Epidermal melanocyte (primary cell): ENCODE measurements around a stretch of chr9.

DNA sequence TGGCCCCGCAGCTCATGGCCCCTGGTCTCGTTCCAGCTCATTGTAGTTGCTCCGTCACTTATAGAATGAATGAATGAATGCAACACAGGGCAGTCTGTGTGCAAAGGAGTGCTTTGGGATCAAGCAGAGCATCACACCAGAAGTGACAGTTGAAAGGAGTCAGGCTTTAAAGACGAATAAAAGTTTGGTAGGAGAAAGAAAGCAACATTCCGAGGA is 938 bp downstream of the ZNF483 start:
- RRBS = no CpG with 5 or more reads among the region's 5 CpGs

DNA sequence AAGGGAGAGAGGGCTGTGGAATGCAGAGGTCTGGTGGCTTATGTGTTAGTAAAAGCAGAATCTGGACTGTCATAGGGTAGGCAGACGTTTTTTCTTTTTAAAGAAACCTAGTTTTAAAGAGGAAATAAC is 1.2 kb downstream of the GNG10 start:
- RRBS = no CpG with 5 or more reads among the region's 1 CpG

- RRBS = no CpG with 5 or more reads among the region's 7 CpGs
Measured at GRCh38 chr9:111662900-111663753, 1.7 kb downstream of the GNG10 start.

GRCh38 chr9:111857437-111857987 is 39.1 kb upstream of the UGCG start:
- RRBS = no CpG with 5 or more reads among the region's 4 CpGs

DNA sequence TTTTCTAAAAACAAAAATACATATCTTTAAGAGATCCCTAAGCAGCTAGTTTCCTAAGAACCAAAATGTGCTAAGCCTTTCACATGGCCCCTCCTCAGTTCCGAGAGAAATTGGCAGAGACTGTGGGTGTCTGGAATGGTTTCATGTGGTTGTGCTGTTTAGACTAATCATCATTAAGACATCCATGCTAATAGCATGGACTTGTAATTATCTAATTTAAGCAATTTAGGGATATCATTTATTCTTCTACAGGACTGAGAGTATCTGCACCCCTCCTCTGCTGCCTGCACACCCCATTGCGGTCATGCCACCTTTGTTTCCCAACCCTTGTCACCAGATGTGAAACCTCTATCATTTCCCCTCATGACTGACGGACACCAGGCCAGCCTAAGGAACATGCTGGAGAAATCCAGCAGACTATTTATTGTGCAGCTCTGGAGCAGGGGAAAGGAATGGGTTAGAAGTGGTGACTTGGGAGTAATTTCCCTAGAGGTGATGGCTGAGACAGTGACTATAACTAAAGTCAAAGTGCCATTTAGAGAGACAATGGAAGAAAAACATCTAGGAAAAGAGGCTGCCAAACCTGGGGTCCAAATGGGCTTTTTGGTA is 40.6 kb downstream of the UGCG start:
- RRBS = no CpG with 5 or more reads among the region's 3 CpGs

DNA sequence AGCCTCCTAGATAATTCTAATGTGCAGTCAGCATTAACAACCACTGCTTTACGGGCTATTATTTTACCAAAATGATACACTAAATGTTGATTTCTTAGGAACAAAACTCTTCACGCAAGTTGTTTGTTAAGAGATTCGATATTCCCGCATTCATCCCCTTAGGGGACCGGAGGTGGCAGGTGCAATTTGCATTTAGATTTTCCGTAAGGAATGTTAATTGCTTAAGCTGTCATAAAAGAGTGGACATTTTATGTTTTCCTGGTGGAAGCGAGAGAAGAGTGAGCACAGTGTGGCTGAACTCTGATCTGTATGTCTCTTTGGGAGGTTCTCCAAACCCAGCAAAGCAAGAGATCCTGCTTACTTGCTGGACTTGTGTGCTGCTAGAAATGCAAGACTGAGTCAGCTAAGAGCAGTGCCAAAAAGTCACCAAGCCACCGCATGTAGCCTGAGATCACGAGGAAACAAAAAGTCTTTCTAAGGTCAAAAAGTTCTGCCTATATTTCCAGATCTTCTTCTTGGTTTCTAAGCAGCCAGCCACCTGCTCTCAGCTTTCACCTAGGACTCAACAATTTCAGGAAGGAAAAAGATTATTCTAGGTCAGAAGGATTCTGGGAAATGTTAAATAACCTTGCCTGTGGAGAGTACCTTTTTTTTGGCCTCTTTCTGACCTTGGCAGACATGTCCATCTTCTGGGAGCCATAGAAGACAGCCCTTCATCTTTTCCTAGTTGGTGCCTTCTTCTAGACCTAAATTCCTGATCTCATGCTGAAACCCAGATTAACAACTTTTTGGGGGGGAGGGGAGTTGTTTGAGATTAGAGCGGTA is 77.8 kb downstream of the UGCG start:
- RRBS = no CpG with 5 or more reads among the region's 10 CpGs

DNA sequence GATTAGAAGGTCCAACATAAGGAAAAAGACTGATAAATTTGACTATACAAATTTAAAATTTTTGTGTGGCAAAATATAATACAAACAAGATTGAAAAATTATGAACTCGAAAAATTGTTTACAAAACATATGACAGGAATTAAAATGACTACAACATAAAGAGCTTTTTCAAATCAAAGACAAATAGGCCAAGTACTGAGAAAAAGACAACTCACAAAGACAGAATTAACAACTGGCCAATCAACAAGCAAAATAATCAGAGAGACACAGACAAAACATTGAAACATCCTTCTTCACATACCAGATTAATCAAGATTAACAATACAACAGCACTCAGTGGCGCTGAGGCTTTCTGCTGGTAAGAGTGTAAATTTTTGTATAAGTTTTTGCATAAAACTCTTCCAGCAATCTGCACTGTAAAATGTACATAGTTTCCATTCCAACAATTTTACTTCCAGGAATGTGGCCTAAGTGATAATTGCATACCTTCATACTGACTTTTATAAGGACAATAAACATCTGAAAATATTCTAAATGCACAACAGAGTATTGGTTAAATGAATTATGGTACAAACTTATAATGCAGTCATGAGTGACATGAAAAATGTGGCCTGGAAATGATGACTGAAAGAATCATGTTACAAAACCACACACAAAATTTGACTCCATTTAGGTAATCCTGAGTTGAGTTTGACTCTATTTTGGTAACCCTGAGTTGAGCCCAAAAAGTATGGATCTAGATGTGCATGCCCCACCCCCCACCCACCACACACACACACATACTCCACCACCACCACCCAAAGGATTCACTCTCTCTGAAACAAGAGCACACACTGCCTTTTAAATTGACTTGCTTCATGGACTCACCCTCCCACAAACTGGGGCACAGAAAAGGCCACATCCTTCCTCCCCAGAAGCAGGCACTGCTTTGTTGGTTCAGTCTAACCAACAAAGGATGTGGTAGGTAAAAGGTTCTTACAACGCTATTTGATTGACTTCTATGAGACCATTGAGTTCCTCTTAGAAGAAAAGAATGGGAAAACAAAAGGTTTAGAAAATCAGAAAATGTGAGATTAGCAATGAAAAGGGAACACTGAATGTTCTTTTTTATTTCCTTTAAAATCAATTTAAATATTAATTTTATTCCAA is 137.7 kb downstream of the SUSD1 start:
- RRBS = no CpG with 5 or more reads among the region's 3 CpGs

- RRBS = no CpG with 5 or more reads among the region's 15 CpGs
Measured at GRCh38 chr9:112065539-112066602, 109.2 kb downstream of the SUSD1 start.

GRCh38 chr9:112125676-112126548 is 49.2 kb downstream of the SUSD1 start:
- RRBS = no CpG with 5 or more reads among the region's 2 CpGs

GRCh38 chr9:112168002-112168658 is 7.0 kb downstream of the SUSD1 start:
- RRBS = no CpG with 5 or more reads among the region's 4 CpGs

- RRBS = no CpG with 5 or more reads among the region's 2 CpGs
Measured at GRCh38 chr9:112222408-112222995, 47.4 kb upstream of the SUSD1 start.

DNA sequence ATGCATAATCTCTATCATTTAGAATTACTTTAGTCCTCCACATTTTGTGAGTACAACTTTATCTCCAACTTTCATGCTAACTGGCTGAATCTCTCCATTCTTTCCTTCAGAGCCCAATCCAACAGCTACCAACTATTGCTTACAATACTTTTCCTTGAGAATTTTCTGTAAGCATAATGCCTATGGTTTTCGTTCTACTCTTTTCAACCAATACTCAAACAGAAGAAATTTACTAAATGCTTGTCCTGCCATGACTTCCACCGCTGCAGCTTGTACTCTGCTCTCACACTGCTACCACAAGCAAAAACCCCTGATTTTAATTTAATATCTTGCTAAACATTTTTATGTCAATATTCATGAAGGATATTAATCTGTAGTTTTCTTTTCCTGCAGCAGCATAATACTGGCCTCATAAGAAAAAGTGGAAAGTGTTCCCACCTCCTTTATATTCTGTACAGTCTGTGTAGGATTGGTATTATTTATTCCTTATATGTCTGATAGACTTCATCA is 52.2 kb downstream of the PTBP3 start:
- RRBS = no CpG with 5 or more reads among the region's 2 CpGs

DNA sequence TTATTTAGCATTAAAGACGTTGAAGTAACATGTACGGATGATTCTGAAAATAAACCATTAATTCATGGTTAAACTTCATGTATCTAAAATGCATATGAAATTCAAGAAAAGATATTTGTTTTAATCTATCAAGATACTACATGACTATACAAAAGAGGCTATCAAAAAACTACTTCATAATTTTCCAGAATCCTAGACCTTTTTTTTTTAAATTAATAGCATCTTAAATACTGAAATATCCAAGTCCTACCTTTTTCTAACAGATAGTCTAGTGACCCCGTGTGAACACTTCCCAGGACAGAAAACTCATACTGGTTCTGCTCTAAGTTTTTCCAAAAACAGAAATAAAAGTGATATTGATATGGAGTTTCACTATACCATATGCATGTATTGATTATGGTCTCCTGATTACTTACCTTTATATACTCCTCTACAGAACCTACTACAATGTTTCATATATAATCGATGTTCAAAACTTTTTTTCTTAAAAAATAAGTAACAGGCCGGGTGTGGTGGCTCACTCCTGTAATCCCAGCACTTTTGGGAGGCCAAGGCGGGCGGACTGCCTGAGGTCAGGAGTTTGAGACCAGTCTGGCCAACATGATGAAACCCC is 24.3 kb downstream of the PTBP3 start:
- RRBS = no CpG with 5 or more reads among the region's 7 CpGs

DNA sequence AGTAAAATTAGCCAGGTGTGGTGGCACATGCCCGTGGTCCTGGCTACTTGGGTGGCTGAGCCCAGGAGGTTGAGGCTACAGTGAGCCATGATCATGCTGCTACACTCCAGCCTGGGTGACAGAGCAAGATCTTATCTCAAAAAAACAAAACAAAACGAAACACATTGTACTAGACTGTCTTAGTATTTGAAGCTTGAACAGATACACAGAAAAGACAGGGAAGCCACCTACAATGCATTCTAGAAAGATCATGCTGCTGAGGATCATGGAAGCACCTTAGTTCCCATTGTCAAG is 2.7 kb upstream of the HSDL2 start:
- RRBS = no CpG with 5 or more reads among the region's 2 CpGs

- RRBS = no CpG with 5 or more reads among the region's 22 CpGs
Measured at GRCh38 chr9:112378580-112379263, 1.2 kb upstream of the HSDL2 start.

DNA sequence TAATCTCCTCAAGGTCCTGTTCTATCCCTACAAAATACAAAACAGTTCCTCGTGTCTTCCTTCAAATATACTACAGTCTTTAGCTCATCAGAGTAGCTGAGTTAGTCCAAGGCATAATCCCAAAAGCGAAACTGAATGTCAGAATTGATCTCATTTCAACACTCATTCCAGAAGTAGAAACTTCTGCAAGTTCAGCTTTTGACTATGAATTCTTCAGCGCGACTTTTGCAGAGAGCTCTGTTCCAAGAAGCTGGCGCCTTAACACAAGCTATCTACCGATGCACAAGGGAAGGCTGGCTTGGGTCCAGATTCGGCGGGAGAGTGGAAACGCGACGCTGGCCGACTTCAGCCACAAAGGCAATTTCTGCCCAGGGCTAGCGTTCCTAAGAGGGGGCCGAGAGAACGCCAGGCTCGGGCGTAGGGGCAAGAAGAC is 628 bp upstream of the HSDL2 start:
- RRBS = no CpG with 5 or more reads among the region's 17 CpGs

GRCh38 chr9:112510556-112511132 is 24.0 kb downstream of the KIAA1958 start:
- RRBS = no CpG with 5 or more reads among the region's 3 CpGs

GRCh38 chr9:112711123-112711610 is 6.8 kb downstream of the INIP start:
- RRBS = no CpG with 5 or more reads among the region's 6 CpGs

DNA sequence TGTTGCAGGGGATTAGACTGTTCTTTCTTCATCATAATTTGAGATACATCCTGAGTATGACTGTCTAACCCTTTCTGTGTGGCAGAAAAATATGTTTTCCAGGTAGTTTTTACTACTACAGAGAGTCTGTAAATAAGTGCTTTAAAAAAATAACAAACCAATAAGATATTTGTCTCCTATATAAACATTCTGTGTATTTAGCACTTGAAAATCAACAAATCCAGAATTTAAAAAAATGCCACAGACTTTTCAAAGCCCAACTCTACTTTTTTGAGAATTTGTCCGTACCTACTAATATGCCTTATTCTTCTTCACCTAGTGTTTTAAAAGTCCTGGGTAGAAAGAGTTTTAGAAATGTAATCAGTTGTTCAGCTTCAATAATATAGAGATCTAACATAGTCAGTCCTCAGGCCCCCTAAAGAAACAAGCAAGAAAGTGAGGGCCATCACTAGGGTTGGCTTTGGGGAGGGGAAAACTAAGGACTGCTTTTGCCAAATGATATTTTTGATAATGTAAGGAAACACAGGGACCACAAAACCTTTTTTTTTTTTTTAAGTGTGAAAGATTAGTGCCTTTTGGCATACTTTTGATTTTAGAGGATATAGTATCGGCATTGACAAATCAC is 17.5 kb downstream of the SLC46A2 start:
- RRBS = no CpG with 5 or more reads among the region's 2 CpGs

DNA sequence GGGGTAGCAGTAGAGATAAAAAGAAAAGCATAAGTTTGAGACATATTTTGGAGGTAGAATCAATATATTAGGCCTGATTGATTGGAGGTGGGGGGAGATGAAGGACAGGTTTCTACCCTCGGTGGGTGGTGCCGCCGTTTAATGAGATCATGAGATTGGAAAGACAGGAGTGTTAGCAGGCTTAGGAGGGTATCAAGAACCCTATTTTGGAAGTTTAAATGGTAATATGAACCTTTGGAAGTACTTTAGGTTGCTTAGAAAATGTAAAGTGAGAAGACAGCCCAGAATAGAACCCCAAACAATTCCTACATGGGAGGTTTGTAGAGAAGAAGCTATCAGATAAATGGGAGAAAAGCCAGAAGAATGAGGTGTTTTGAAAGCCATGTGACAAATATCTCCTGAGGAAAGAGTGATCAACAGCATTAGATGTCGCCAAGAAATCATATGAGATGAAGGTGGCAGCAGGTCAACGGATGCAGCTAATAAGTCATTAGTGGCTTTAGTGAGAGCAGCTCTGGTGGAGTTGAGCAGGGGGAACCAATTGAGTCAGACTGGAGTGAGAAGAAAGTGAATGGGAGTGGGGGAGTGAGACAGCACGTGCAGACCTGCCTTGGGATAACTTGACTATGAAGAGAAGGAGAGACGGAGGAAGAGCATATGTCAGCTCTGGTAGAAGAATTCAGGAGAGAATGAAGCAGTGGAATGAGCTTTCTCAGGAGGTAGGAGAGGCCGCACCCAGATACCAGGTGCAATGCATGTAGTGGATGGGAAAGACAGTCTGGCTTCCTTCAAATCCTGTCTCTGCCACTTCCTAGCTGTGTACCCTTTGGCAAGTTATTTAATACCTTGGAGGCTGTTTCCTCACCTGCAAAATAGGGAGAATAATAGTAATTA is 7.8 kb downstream of the SLC46A2 start:
- RRBS = no CpG with 5 or more reads among the region's 8 CpGs